Measurements from ENCODE around the genes TSC22D3 and NXT2.

GRCh38 chrX:104187885-104188502, 21.7 kb downstream of the FAM199X start:
- RRBS: no CpG with 5 or more reads among the region's 9 CpGs
CAGE:
- cytosol, long polyA plus RNA: no peak
- long polyA plus RNA: no peak
- nucleus, long polyA plus RNA: no peak

DNA sequence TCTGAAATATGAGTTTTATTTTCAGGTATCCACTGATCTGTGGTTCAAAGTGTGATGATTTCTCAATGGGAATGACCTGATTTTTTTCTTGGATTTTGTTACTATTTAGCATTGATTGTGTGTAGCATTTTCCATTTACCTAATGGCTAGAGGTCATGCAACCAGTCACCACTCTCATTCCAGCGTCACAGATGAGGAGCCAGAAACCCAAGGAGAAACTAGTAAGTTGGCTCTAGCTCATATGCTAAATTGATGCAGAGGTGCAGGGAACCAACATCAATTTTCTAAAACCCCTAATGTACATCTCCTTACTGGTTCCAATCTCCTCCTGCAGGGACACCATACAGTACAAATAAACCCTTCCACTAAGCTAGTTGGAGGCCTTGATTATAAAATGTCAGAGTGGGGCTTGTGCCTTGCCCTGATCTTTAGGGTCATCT, 118.2 kb downstream of the IL1RAPL2 start:
- RRBS: no CpG with 5 or more reads among the region's 1 CpG
CAGE:
- cytosol, long polyA plus RNA: no peak
- long polyA plus RNA: no peak
- nucleus, long polyA plus RNA: no peak

DNA sequence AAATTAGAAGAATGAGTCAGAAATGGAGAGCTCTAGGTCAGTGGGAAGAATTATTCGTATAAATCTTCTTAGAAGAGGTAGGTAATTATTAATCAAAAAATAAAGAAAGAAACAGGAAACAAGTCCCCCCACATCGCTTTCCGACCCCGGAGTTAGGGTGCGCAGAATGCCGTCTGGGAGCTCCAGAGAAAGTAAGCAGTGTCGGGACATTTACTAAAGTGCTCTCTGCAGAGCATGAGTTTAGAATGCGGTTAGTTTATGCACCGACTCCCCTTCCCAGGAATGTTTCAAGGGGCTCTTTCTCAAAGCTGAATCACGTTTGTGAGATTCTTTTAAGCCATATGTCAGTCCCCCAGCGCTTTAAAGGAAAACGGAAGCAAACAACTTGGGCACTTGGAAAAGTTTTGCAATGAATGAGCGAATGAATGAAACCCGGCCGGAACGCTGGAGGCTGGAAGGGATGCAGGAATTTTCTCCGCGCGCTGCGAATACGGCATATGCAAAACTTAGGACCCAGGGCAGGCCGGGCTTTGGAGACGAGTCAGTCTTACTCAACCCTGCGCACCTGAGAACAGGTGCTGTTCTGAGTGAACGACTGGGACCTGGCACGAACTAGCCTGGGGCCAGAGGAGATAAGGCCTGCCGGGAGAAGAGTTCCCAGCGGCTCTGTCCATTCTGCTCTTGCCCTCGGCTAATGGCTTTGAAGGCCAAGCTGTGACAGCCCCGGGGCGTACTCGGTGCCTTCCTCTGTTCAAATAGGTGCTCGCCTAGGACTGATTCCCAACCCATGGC, 900 bp upstream of the NRK start:
- RRBS: 2% methylated on average over 5 of the region's 33 CpGs
CAGE:
- cytosol, long polyA plus RNA: no peak
- long polyA plus RNA: no peak
- nucleus, long polyA plus RNA: no peak

- RRBS: no CpG with 5 or more reads among the region's 2 CpGs
CAGE:
- cytosol, long polyA plus RNA: no peak
- long polyA plus RNA: no peak
- nucleus, long polyA plus RNA: no peak
Measured at GRCh38 chrX:106940548-106941036, 20.4 kb downstream of the CLDN2 start.

DNA sequence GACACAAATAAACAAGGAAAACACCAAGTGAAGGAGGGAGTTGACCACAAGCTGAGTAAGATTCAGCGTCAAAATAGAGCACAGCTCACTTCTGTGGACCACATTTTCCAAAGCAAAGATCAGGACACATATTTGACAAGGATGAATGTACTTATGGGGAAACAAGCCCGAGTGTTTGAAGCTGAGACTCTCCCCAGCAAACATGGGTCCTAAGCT, 46.5 kb downstream of the PRPS1 start:
- RRBS: no CpG with 5 or more reads among the region's 2 CpGs
CAGE:
- cytosol, long polyA plus RNA: no peak
- long polyA plus RNA: no peak
- nucleus, long polyA plus RNA: no peak

- RRBS: no CpG with 5 or more reads among the region's 11 CpGs
CAGE:
- cytosol, long polyA plus RNA: no peak
- long polyA plus RNA: no peak
- nucleus, long polyA plus RNA: no peak
Measured at GRCh38 chrX:107721158-107721724, 54.3 kb downstream of the TSC22D3 start.

GRCh38 chrX:107725494-107726401, 49.8 kb downstream of the TSC22D3 start:
- RRBS: 61% methylated on average over 2 of the region's 11 CpGs
CAGE:
- cytosol, long polyA plus RNA: no peak
- long polyA plus RNA: no peak
- nucleus, long polyA plus RNA: no peak

DNA sequence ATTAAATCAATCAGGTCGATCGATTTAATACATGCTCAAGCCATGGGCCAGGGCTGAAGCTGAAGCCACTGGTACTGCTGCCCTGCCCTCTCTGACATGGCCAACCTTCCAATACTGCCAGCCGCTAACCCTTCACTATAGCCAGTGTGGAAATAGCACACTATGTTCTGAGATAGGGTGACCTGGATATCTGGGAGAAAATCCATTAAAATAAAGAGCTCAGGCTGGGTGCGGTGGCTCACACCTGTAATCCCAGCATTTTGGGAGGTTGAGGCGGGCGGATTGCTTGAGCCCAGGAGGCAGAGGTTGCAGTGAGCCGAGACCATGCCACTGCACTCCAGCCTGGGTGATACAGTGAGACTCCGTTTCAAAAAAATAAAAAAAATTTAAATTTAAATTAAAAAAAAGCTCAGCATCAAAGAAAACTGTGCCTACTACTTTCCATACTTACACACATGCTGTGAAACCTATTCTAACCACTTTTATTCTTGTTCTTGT, 31.4 kb downstream of the TSC22D3 start:
- RRBS: no CpG with 5 or more reads among the region's 8 CpGs
CAGE:
- cytosol, long polyA plus RNA: no peak
- long polyA plus RNA: no peak
- nucleus, long polyA plus RNA: no peak

- RRBS: no CpG with 5 or more reads among the region's 10 CpGs
CAGE:
- cytosol, long polyA plus RNA: no peak
- long polyA plus RNA: no peak
- nucleus, long polyA plus RNA: no peak
Measured at GRCh38 chrX:107755377-107756238, 20.0 kb downstream of the TSC22D3 start.

GRCh38 chrX:107775493-107776280, at the start of gene TSC22D3:
Gene TSC22D3, minus strand, starts transcription at chrX:107775787.
- RRBS: 1% methylated on average over 20 of the region's 58 CpGs
CAGE:
- cytosol, long polyA plus RNA: no peak
- long polyA plus RNA: no peak
- nucleus, long polyA plus RNA: no peak

DNA sequence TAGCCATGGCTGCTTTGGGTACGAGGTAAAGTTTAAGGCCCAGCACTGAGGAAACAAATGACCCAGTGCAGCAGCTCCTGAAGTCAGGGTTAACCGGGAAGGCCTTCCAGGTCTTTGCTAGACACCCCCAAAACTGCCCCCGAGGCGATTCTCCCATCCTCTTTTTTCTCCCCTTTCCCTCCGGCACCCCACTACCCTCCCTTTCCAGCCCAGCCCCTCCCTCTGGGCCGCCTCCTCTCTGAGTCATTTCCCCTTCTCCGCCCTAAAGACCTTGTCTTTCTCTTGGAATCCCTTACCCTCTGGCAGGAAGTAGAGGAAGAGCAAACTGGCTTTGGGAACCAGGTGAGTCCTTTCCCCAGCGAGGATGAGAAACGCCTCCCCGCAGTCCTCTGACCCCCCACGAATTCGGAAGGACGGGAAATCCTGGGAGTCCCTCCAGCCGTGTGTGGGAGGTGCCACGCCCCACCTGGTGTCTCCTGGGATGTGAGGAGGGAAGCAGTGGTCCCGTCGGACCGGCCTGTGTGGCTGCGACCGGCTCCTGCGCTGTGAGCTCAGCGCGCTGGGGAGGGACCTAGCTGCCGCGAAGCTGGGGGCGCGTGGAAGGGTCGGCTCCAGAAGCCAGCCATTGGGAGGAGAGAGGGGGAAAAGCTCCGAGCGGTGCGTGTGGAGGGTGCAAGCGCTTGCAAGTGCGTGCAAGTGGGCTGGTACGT, 46.5 kb downstream of the TEX13B start:
- RRBS: 9% methylated on average over 2 of the region's 34 CpGs
CAGE:
- cytosol, long polyA plus RNA: start-site peak on the plus strand centred at position 308 of the sequence, 12 bp wide, 36 reads
- long polyA plus RNA: no peak
- nucleus, long polyA plus RNA: start-site peak on the plus strand centred at position 305 of the sequence, 20 bp wide, 200 reads; start-site peak on the minus strand centred at position 432 of the sequence, 107 bp wide, 14 reads; start-site peak on the plus strand centred at position 446 of the sequence, 129 bp wide, 28 reads

GRCh38 chrX:108131384-108131918, 39.9 kb downstream of the ATG4A start:
- RRBS: no CpG with 5 or more reads among the region's 2 CpGs
CAGE:
- cytosol, long polyA plus RNA: no peak
- long polyA plus RNA: no peak
- nucleus, long polyA plus RNA: no peak

- RRBS: under 1% methylated on average over 12 of the region's 34 CpGs
CAGE:
- cytosol, long polyA plus RNA: start-site peak on the plus strand at chrX:109536858-109536888, 826 reads
- long polyA plus RNA: start-site peak on the plus strand at chrX:109536841-109536888, 742 and 865 reads in 2 replicates
- nucleus, long polyA plus RNA: start-site peak on the plus strand at chrX:109536849-109536862, 286 reads
Measured at GRCh38 chrX:109536397-109537150, at the start of gene NXT2. Gene NXT2, plus strand, starts transcription at chrX:109536844.

- RRBS: 3% methylated on average over 12 of the region's 21 CpGs
CAGE:
- cytosol, long polyA plus RNA: start-site peak on the plus strand at chrX:109537227-109537254, 83 reads
- long polyA plus RNA: no peak
- nucleus, long polyA plus RNA: start-site peak on the plus strand at chrX:109537195-109537242, 109 reads
Measured at GRCh38 chrX:109537151-109537800, 632 bp downstream of the NXT2 start.

DNA sequence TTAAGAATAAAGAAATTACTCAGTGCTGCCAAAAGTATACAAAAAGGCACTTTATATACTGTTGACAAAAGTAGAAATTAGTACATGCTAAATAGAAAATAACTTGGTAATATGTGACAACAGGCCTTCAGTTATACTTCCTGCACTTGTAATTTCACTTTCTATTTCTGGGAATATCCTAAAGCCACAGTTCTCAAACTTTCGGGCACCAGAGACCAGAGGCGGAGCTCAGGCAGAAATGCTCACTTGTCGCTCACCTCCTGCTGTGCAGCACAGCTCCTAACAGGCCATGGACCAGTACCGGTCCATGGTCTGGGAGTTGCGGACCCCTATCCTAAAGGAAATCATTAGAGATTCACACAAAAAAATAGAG, 25.8 kb downstream of the ACSL4 start:
- RRBS: no CpG with 5 or more reads among the region's 5 CpGs
CAGE:
- cytosol, long polyA plus RNA: no peak
- long polyA plus RNA: no peak
- nucleus, long polyA plus RNA: no peak

DNA sequence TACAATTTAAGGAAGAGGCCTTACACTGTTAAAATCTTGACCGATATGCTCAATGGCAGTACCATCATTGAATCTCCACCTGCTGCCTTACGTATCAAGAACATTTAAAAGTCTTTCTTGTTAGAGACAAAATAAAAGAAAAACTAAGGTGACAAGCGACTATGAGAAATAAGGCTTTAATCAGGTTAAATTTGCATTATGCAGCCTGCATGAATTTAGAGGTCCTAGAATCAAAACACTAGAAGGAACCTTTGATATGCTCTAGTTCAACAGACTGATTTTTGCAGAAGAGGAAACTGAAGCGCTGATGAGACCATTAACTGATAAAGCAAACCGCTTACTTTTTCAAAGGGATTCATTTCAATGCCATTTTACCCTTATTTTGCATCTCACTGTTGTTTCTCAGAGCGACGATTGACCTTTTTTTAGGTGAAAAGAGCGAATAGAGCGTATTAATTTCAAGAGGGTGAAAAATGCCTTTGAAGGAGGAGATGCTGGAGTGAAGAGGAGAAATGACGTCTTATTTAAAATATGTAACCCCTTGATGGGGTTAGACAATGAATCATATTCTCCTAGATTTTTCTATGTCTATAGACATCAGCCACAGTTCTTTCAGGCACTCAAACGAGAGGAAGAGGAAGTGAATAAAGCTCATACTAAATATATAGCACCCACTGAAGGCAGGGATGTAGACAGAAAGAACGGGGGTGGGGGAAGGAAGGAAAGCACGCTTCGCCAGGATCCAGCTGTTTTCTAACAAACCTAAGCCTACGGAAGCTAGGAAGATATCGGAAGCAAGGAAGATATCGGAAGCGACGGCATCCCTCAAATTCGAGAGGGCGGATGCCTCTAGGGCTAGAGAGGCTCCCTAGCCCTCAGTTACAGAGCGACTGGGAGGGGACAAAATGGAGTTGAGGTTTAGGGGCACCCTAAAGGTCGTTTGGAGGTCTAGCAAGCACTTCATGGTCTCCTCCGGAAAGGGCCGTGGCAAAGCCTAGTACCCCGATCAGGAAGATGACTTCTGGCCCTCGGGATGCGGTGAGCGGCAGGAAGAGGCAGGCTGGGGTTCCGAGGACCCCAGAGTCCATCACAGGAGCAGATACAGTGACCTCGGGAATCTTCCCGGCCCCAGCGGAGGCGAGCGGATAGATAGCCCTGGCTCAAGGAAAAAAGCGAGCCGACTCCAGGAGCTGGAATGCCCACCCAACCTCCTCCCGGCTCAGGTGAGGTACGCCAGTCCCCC, 813 bp downstream of the ACSL4 start:
- RRBS: under 1% methylated on average over 2 of the region's 39 CpGs
CAGE:
- cytosol, long polyA plus RNA: no peak
- long polyA plus RNA: no peak
- nucleus, long polyA plus RNA: no peak

DNA sequence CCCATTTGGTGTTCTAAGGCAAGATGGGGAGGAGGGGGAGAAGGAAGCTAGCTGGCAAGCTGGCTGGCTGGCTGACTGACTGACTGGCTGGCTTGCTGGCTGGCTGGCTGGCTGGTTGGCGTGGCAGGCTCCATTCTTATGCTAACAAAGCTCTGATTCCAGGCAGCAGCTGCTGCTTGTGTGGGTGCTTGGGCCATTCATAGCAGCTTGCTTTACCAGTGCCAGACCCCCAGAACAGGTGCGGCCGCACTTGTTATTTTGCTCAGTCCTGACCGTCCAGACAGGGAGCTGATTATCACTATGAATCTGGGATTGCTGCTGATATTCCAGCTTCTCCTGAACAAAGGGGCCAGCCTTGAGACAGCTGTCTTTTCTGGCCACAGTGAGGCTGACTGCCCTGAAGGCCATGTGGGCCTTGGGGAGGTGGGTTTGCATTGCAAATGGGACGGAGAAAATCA, 131.2 kb upstream of the PAK3 start:
- RRBS: no CpG with 5 or more reads among the region's 5 CpGs
CAGE:
- cytosol, long polyA plus RNA: no peak
- long polyA plus RNA: no peak
- nucleus, long polyA plus RNA: no peak

DNA sequence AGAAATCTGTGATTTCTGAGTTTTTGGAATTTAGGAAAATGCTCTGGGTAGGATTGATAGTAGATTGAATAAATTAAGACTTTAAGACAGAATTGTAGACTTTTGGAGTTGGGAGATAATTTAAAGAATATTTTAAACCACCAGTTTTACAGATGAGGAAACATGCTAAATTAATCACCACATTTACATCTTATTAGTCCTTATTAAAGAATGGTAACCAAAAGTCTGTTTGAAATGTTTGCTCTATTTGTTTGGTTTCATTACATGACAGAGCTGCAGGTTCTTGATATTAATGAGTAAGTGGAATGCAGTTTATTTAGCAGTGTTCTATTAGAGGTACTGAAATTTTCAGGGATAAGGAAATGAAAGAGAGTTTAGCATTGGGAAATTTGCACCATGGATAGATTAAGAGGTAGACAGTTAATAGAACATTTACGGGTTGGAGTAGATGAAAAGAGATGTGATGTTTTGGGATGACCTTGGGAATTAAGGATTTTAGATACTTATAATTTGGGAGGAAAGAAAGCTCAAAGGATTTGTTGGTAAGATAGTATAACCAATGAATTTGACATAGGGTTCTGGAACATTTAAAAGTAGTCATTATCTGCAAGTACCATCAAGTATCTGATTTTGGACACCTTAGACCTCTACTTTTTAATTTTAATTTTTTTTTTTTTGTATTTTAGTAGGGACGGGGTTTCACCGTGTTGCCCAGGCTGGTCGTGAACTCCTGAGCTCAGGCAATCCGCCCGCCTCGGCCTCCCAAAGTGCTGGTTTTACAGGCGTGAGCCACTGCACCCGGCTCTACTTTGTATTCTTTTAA, 9.2 kb downstream of the ALG13 start:
- RRBS: no CpG with 5 or more reads among the region's 9 CpGs
CAGE:
- cytosol, long polyA plus RNA: no peak
- long polyA plus RNA: no peak
- nucleus, long polyA plus RNA: no peak

GRCh38 chrX:112083802-112084485, 1.1 kb downstream of the RTL4 start:
- RRBS: no CpG with 5 or more reads among the region's 13 CpGs
CAGE:
- cytosol, long polyA plus RNA: no peak
- long polyA plus RNA: no peak
- nucleus, long polyA plus RNA: no peak

- RRBS: no CpG with 5 or more reads among the region's 2 CpGs
CAGE:
- cytosol, long polyA plus RNA: no peak
- long polyA plus RNA: no peak
- nucleus, long polyA plus RNA: no peak
Measured at GRCh38 chrX:112445006-112445347, 234.8 kb downstream of the LHFPL1 start.